Colic lymph node (tissue), 1 donor: ENCODE measurements around a stretch of chr1.

DNA sequence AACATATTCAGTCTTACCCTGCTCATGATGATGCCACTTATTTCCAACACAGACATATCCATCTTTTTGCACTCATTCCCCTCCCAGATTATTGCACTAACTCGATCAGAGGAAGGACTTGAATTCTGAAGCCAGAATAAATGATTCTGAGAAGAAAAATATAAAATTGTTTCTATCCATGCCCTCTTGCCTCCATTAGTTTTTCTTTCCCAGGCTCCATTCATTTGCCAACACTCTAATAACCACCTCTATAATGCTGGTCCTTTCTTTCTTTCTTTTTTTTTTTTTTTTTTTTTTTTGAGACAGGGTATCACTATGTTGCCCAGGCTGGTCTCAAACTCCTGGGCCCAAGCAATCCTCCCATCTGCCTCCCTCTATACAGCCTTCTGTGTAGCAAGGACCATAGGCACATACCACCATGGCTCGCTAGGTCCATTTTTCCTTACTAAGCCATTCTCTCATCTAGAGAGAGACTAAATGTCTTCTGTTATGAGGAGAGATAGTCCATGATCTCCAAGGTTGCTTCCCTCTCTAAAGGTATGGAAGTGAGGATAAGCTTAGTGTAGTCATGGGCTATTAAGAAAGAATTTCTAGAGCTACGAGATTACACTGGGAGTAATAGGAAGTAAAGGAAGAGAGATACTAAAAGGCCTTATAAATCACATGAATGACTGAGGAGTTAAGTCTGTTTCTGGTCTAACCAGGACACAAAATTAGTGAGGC lies 52.5 kb downstream of the PHTF1 start:
- PRO-cap = no peak

- PRO-cap = no peak
These were observed 2.0 kb upstream of the PHTF1 start for GRCh38 chr1:113761119-113761900.

DNA sequence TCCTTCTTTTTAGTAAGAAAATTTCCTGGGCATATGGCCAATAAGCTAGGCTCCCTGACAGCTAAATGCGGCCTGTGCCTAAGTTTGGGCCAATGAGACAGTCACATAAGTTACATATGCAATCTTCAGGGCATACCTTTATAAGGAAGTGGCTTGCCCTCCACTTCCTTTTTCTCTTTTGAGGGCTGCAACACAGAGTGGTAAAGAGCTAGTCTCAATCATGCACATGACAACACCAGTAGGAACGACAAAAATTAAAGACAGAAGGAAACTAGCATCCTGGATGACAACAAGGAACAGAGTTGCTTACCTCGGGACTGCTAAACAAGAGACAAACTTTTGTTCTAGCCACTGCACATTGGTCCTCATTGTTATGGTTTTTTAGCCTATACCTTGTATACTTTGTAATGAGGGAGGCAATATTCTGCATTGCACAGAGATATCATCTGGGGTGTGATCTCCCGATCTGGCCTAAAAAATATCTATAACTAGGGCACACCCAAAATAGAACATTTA lies 24.3 kb upstream of the PHTF1 start:
- PRO-cap = bidirectional peak, plus-strand start at position 169 of the sequence, minus-strand start at position 180 of the sequence

GRCh38 chr1:113869610-113869991 lies 17.8 kb downstream of the BCL2L15 start:
- PRO-cap = no peak

DNA sequence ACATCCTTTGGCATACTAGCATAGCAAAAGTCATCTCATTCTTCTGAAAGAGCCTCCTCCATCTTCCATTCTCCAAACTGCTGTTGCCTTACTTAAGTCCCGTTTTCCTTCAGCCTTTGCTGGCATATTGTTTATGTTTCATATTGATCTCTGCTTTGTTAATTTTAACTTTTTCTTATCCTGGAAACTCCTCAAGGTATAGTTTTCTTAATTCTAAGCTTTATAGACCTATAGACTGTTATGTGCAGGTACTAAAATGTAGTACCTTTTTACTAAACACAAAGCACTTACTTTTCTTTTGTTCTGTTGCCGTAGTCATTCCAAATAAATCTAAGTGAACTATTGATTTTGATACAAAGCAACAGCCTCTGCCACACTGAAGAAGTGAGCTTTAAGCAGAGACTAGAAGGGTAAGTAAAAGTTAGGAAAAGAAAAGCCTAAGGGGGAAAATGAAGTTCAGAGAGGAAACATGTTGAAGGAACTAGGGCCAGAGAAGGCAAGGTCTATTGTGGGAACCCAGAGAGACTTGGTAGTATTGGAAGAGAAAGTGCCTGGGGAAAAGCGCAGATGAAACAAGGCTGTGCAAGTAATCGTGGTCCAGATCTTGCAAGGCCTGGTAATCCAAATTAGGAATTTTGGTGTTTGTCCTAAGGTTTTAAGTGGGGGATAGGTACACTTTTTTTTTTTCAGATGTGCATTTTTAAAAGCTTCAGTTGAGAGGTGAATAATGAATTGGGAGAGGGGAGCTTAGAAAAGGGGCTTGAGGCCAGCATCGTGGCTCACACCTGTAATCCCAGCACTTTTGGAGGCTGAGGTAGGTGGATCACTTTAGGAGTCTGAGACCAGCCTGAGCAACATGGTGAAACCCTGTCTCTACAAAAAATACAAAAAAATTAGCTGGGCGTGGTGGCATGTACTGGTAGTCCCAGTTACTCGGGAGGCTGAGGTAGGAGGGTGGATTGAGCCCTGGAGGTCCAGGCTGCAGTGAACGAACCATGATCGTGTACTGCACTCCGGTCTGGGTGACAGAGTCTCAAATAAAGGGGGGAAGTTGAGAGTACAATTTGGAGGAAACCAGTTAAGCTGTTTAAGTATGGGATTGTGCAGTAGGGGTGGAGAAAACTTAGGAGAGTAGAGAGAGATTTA lies 4.1 kb downstream of the HIPK1 start:
- PRO-cap = no peak

- PRO-cap = no peak
These were observed 23.9 kb upstream of the OLFML3 start for GRCh38 chr1:113955149-113955956.

DNA sequence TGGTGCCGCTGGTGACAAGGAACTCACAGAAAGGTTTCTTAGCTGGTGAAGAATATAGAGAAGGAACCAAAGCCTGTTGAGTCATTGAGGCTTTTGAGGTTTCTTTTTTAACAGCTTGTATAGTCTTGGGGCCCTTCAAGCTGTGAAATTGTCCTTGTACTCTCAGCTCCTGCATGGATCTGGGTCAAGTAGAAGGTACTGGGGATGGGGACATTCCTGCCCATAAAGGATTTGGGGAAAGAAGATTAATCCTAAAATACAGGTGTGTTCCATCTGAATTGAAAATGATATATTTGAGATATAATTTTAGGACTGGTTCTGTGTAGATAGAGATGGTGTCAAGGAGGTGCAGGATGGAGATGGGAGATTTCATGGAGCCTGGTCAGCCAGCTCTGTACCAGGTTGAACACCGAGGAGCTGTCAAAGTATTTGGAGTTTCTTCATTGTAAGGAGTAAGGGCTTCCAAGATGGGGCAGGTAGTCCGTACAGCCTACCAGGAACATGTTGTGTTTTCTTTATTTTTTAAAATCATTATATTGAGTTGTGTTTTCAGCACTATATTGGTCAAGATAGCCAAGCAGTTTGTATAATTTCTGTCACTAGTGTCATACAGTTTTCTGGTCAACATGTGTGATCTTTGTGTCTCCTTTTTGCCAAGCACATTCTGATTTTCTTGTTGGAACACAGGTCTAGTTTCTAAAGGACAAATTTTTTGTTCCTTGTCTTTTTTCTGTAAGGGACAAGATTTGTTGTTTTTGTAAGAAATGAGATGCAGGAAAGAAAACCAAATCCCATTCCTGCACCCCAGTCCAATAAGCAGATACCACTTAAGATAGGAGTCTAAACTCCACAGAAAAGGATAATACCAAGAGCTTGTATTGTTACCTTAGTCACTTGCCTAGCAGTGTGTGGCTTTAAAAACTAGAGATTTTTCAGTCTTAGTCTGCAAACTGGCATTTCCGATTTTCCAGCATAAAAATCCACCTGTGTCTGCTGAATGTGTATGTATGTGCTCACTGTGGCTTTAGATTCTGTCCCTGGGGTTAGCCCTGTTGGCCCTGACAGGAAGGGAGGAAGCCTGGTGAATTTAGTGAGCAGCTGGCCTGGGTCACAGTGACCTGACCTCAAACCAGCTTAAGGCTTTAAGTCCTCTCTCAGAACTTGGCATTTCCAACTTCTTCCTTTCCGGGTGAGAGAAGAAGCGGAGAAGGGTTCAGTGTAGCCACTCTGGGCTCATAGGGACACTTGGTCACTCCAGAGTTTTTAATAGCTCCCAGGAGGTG lies 3.2 kb upstream of the OLFML3 start:
- PRO-cap = no peak

DNA sequence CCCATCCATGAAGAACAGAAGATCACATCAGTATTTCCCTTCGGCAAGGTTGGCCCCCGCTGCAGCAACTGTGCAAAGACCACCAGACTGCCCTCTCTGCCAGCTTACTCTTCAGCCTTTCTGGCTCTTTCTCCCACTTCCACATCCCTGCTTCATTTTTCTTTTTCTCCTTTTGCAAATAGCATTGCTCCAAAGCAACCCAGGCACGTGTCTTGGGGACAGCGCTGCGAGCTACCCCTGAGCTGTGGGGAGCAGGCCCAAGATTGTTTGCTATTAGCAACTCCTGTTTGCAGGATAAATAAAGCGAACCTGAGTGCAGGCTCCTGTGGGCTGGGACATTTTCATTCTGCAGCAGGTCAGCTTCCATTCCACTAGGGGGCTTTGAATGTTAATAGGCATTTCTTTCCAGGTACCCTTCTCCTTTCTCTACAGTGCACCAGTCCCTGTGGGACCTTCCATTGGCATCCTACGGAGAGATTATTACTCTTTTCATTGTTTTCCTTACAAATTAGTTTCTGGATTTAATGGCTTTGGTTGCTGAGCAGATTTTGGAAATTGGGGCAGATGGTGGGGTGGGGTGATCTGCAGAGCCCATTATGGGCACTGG lies 53.9 kb downstream of the OLFML3 start:
- PRO-cap = no peak

DNA sequence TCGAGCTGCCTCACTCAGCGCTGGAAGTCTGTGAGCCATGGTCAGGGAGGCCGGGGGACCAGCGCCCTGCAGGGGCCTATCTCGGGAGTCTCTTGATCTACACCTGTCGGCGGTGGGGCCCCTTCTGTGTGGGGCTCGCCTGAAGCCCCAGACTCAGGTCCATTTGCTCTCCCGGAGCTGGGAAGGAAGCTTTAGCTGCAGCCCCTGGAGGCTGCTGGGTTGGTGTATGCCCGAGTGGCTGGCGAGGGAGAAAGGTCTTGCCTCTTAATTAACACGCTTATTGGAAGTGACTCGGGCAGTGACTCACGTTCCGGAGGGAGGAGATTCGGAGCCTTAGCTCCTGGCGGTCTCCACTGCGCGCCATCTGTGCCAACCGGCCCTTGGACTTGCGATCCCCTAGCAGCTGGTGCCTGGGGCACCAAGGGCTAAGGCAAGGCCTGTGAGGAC lies 1.1 kb upstream of the SYT6 start:
- PRO-cap = no peak

DNA sequence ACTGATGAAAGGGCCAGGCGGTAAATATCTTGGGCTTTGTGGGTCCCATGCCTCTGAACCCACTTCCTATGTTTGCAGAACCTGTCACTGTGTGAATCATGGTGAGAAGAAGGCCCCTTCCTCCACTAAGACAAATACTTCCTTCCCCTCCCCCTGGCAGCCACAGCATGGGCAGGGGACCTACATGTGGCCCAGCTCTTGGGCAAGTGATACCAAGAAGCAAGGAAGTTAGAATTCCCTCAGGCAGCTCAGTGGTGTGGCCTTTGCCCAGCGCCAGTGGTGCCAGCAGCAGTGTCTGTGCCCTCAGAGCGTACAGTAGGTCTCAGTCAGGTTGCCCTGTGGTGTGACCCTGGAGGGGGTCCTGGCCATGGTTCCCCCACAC lies 168.6 kb downstream of the TRIM33 start:
- PRO-cap = no peak

DNA sequence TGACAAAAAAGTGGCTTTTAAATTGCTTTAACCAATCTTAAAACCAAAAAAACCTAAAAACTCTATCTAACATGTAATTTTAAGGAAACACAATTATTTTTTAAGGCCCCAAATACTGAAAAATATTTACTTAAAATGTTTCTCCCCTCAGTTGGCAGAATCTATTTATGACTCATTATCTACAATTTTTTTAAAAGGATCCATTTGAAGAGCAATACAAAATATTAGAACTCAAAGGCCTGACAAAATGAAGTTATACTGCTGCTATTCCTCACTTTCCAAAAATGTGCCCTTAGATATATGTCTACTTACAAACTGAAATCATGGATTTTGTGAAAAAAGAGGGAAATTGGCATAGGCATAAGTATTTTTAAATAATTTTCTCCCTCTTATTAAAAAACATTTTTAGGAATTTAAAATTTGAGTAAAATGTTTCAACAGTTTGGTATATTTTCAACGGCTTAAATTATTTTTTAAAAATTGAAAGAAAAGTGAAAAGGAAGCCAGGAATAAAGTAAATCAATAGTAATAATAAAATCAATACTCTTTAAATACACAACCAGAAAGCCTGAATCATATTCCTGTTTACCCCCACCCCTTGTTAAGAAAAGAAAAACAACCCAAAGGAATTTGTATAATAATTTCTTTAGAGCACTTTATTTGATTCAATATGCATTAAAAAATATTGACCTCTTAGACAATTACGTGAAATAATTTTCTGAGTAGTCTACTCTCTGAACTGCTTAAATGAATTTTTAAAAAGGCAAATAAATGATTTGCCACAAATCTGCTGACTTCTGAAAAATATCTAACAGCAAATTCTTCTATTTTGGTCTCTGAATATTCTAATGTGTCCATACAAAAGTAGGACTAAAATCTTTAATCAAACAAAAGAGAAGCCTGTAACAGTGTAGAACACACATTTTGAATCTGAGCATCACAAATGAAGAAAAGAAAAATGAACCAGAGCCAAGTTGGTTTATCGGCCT lies 115.4 kb downstream of the TRIM33 start:
- PRO-cap = no peak

- PRO-cap = no peak
These were observed 90.6 kb downstream of the TRIM33 start for GRCh38 chr1:114420207-114420986.

DNA sequence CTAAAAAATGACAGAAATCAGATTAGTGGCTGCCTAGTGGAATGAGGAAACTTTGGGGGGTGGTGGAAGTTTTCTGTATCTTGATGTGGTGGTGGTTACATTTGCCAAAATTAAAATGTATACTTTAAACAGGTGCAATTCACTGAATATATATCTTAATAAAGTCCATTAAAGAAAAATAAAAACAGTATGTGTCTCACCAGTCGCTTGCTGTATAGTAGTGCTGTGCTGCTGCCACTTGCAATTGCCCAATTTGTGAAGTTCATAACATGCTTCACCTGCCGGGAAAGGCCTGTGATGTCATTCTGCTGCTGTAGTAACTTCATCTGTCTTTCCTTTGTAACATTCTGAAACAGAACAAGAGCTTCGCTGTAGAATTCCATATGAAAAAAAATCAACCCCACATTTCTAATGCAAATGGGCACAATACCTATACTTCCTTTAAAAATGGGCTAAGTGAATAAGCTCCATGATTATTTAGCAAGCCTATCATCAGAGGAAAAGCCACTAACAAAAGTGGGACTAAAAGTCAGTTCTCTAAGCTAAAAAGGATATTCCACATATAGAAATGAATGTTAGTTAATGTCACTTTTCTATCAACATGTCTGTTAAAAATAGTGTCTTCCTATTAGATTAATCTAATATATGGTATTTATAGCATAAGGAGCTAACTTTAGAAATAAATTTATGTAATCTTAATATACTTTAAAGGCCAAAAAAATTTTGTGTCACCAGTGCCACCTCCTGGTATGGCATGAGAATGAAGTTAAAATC lies 83.3 kb downstream of the TRIM33 start:
- PRO-cap = no peak

GRCh38 chr1:114572972-114574104 lies 8.1 kb downstream of the BCAS2 start:
- PRO-cap = no peak

GRCh38 chr1:114727515-114728276 lies 11.1 kb upstream of the NRAS start:
- PRO-cap = no peak

GRCh38 chr1:114755737-114756356 lies 1.9 kb downstream of the CSDE1 start:
- PRO-cap = no peak

DNA sequence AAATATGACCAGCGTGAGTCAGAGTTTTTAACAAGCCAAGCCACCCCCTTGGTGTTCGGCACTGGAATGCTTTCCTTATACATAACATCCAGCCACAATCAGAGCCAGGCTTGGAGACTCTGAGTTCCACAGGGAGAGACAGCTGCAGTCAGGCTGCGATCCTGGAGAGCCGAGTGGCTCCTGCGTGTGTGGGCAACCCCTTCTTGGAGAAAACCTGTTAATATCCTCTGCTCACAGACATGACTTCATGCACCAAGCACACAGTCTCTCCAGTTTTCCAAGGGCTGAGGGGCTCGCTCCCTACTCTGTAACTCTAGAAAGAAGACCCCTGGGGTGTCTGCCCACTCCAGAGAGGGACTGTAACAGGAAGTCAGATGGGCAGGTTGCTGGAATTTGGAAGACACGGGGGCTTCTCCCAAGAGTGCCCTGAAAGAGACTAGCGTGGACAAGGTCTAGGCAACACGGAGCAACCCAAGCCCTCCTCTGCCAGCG lies 21.7 kb downstream of the TSPAN2 start:
- PRO-cap = no peak

DNA sequence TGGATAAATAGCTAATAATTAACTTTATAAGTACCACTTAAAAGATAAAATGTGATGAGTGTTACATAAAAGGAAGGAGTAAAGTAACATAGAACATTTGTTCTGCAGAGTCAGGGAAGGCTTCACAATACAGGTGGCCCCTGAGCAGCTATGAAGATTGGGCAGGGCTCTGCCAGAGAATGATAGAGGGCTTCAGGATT lies 108.9 kb downstream of the NGF start:
- PRO-cap = no peak

DNA sequence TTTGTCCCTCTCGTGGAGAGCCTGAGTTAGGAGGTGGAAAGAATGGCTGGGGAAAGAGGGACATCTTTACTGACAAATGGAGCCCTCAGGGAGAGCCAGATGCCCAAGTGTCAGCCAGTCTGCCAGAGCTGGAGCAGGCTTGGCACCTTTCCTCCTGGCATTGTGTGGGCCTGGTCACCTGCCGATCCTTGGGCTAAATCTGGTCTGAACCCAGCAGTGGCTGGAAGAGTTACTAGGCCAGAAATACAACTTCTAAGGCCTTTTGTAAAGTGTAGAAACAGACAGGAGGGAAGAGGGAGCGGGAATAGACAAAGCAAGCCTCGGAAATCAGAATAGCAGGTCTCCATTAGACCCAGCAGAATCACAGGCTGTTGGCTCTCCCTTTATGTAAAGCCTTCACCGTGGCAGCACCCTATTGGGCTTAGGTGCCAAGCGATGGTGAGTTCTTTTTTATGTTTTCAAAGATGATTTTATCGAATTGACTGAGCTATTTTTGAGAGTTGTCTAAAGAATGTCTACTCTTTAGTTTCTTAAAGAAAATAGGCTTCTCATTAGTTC lies 25.1 kb downstream of the VANGL1 start:
- PRO-cap = no peak

DNA sequence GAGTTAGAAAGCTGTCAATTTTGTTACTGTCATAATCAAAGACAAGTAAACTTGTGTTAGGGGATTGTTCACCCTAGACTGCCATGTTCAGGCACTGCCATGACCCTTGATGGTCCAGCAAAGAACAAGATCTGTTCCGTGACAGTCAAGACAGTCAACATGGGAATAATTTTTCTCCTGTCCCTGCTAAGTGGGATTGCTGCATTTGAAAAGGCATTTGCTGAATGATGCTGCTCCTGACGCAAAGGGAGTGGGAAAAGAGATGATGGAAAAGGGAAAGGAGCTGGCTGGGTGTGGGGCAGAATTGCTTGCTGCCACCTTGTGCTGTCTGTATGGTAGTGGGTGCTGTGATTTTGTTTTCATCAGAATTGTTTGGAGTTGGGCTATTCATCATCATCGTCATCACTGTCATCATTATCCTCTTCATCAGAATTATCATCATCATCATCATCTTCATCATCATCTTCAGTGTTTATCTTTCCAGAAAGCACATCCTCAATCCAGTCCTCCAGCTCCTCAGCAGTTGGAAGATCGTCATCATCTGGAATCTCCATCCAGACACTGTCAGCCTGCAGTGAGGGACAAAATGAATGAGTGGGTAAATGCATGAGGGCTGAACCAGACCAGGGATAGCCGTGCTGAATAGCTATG lies 59.2 kb downstream of the VANGL1 start:
- PRO-cap = no peak